SK-N-SH (cell line): ENCODE measurements around a stretch of chr21.

DNA sequence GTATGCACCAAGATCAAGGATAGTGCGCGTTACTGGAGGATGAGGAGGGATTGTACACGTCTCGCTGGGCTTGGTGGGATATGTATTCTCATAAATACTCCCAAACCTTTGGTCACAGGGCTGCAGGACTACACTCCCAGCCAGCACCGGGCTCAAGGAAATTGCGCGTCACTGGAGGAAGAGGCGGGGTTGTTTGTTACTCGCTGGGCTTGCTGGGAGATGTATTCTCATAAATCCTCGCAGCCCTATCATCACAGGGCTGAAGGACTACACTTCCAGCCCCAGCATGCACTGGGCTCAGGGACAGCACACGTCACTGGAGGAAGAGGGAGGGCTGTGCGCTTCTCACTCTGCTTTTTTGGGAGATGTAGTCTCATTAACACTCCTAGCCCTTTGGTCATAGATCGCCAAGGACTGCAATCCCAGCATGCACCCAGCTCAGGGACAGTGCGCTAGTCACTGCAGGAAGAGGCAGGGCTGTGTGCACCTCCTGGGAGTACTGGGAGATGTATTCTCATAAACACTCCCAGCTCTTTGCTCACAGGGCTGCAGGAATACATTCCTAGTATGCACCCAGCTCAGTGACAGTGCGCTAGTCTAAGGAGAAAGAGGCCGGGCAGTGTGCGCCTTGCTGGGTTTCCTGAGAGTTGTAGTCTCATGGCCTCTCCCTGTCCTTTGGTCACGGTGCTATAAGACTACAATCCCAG lies 4151.4 kb upstream of the TPTE start:
- RRBS = no CpG with 5 or more reads among the region's 18 CpGs
CAGE:
- cytosol, long polyA plus RNA = no peak
- long polyA plus RNA = no peak
- nucleus, long polyA plus RNA = no peak

- RRBS = no CpG with 5 or more reads among the region's 30 CpGs
CAGE:
- cytosol, long polyA plus RNA = no peak
- long polyA plus RNA = no peak
- nucleus, long polyA plus RNA = no peak
Observed at GRCh38 chr21:9129585-9130169, 1391.7 kb upstream of the TPTE start.

DNA sequence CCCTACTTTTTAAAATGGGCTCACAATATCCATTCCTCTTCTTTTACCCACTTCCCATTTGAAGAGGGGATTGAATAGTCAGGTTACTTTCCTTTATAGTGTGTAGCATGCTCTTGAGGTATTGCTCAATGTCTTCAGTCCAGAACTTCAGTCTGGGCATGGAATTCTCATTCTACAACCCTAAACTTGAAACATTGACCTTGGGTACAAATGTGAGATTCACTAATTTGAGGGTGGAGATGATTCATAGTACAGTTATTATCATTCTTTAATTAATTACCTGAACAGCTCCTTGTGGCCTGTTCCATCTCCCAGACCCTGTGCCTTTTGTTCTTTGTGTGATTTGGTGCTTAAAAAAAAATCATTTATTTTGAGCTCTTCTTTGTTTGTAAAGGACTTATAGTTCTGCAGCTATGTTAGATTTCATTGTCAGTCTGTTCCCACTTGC lies 75.2 kb upstream of the HSPA13 start:
CAGE:
- cytosol, long polyA plus RNA = no peak
- long polyA plus RNA = no peak
- nucleus, long polyA plus RNA = no peak

DNA sequence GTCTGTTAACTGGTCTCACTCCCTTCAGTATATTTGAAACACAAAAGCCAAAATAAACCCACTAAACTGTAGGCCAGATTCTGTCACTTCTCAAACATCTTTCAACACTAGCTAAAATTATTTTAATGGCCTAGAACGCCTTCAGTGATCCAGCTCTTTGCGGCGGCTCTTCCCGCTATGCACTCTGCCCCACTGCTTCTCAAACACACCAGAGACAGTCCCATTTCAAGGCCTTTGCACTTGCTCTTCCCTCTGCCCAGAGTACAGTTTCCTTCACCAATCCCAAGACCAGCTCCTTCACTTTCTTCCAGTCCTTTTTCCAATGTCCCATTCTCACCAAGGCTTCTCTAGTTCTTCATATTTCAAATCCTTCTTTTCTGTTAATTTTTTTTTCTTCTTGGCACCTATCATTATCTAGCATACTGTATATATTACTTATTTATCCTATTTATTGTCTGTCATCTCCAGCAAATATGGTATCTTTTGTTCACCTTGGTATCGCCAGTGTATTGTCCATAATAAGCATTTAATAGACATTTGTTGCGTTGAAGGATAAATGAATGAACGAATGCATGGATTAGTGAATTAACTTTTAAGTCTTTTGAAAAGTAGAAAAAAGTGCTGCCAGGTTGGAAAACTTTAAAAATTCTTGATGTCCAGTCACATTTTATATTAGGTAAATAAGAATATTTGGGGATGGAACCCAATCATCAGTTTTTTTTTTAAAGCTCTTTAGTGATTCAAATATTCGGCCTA lies 8.9 kb downstream of the SAMSN1 start:
- RRBS = no CpG with 5 or more reads among the region's 8 CpGs
CAGE:
- cytosol, long polyA plus RNA = no peak
- long polyA plus RNA = no peak
- nucleus, long polyA plus RNA = no peak

GRCh38 chr21:14543861-14544643 lies 2.1 kb downstream of the SAMSN1 start:
- RRBS = no CpG with 5 or more reads among the region's 5 CpGs
CAGE:
- cytosol, long polyA plus RNA = no peak
- long polyA plus RNA = no peak
- nucleus, long polyA plus RNA = no peak

- RRBS = no CpG with 5 or more reads among the region's 1 CpG
CAGE:
- cytosol, long polyA plus RNA = no peak
- long polyA plus RNA = no peak
- nucleus, long polyA plus RNA = no peak
Observed at GRCh38 chr21:14602720-14603022, 56.6 kb upstream of the SAMSN1 start.

DNA sequence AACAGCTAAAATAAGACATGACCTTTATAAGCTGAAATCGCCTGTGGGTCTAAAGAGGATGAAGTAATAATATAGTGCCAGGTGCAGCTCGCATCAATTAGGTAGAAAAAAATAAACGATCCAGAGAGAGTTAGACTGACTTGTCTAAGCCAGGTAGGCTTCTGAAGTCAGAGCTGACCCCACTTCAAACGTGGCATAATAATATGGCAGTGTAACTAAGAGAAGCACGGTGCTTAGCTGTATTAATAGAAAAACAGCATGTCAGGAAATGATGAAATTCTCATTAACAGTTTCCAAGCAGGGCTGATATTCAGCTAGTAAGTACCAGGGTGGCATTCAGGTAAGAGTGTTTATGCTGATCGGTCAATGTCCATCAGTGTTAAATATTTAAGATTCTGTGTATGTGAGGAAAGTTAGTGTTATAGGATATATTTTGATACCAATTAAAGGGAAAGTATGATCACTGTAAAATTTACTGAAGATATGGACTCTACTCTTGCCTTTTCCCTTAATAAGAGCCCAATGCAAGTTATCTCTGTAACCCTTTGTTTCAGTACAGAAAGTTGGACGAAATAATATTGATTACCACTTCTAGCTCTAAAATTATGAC lies 145.9 kb upstream of the SAMSN1 start:
- RRBS = no CpG with 5 or more reads among the region's 7 CpGs
CAGE:
- cytosol, long polyA plus RNA = no peak
- long polyA plus RNA = no peak
- nucleus, long polyA plus RNA = no peak

DNA sequence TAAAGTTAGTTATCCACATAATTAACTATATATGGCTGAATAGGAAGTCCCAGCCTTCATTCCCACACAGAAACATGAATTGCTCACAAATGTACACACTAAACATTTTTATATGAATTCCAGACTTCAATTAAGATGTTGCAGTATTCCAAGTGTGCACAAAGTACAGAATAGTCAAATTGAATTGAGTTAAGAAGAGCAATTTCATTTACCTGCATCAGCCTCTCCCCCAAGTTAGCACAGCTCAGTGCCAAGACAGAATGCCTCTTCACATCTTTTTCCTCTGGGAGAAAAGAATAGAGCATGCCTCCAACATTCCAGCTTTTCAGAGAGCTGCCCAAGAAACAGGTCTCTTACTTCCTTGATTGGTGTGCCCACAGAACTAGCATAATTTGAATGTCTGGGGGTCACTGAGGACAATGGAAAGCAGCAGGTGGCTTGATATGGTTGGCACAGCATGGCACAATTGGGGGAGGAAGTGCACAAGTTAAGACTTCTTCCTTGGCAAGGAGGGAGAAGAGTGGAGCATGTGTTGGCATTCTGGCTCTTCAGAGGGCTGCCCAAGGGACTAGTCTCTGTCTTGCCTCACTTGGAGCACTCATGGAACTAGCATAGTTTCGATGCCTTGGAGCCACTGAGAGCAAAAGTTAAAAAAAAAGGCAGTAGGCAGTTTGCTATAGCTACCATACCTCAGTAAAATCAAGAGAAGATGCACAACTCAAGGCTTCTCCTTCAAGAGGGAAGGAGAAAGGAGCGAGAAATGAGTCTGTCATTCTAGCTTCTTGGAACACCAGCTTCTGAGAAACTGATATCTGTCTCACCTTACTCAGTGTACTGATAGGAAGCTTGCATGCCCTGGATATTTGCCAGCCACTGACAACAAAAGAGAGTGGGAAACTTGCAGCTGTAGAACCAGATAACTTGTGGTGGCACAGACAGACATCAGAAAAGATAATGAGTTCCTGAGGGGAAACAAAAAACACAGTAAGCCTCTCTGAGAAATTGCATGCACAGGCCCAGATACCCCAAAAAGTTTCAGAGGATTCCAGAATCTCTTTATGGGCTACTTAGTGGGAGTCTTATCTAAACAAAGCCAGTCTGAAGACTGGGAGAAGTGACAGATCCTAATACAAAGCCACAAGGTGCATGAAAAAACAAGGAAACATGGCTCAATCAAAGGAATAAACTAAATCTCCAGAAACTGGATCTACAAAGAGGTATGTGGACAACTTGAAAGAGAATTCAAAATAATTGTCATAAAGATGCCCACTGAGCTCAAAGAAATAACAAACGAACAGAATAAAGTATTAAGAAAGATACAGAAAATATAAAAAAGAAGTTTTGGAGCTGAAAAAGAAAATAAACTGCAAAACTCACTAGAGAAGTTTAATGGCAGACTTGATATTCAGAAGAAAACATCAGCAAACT lies 207.5 kb upstream of the SAMSN1 start:
- RRBS = no CpG with 5 or more reads among the region's 3 CpGs
CAGE:
- cytosol, long polyA plus RNA = no peak
- long polyA plus RNA = no peak
- nucleus, long polyA plus RNA = no peak

GRCh38 chr21:14918349-14918936 lies 146.4 kb downstream of the NRIP1 start:
- RRBS = no CpG with 5 or more reads among the region's 7 CpGs
CAGE:
- cytosol, long polyA plus RNA = no peak
- long polyA plus RNA = no peak
- nucleus, long polyA plus RNA = no peak

GRCh38 chr21:14965706-14966854 lies 98.7 kb downstream of the NRIP1 start:
- RRBS = no CpG with 5 or more reads among the region's 9 CpGs
CAGE:
- cytosol, long polyA plus RNA = no peak
- long polyA plus RNA = no peak
- nucleus, long polyA plus RNA = no peak

DNA sequence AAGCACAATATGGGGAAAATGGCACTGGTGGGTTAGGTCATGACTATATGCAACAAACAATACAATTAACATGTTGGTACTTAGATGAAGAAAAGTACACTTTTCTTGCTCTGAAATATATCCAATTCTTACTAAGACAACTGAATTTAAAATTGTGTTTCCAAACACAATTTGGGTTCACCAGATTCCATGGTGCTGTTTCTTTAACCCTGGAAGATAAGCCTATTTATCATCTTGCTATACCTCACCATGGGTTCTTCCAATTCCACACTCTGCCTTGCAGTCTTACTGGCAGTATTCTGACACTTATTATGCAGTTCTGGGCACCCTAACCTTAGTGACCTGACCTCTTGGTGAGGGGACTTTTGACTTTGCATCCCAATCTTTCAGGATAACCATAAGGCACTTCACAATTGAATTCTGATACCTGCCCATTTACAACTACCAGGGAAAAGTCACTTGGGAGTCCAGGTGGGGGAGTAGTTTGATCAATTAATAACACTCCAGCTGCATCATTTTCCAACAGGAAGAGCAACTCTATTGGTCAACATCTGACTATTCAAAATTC lies 177.1 kb upstream of the NRIP1 start:
CAGE:
- cytosol, long polyA plus RNA = no peak
- long polyA plus RNA = no peak
- nucleus, long polyA plus RNA = no peak

- RRBS = no CpG with 5 or more reads among the region's 7 CpGs
CAGE:
- cytosol, long polyA plus RNA = no peak
- long polyA plus RNA = no peak
- nucleus, long polyA plus RNA = no peak
Observed at GRCh38 chr21:15513935-15514681, 215.7 kb upstream of the USP25 start.

DNA sequence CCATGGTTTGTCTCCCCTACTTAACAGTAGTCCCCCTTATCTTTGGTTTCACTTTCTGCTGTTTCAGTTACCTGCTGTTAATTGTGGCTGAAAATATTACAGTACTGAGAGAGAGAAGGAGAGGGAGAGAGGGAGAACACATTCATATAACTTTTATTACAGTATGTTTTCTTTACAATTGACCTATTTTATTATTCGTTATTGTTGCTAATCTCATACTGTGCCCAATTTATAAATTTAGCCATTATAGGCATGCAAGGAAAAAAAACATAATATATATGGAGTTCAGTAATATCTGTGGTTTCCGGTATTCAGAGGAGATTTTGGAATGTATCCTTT lies 67.9 kb downstream of the USP25 start:
- RRBS = no CpG with 5 or more reads among the region's 2 CpGs
CAGE:
- cytosol, long polyA plus RNA = no peak
- long polyA plus RNA = no peak
- nucleus, long polyA plus RNA = no peak

DNA sequence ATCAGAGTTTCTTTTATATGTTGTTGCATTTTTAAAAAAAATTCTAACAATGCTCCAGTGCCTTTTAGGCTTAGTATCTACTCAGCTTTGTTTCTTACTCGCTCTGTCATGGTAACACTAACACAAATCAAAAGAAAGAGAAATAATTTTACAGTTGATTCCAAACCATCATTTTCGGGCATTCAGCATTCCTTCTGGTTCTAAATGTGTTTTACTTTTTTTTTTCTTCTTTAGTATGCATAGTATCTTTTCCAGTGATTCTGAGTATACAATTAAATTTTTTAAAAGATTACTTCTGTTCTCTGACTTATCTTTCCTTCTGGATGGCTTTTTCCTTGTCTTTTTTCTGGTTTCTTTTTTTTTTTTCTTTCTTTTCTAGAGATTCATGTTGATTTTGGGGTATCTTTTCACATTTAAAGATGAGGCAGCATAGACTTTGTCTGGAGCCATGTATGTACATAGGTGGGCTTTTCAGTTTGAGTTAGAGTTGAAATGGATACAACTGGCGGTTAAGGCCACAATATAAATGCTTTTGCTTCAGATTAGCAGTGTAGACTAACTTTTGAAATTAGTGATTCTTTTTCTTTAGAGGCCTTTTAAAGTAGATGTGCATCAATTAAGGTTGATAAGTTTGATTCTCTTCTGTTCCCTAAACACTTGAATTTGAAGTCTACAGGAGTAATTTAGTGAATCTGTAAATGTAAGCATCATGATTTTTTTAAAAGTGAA lies 76.5 kb downstream of the USP25 start:
- RRBS = no CpG with 5 or more reads among the region's 3 CpGs
CAGE:
- cytosol, long polyA plus RNA = no peak
- long polyA plus RNA = no peak
- nucleus, long polyA plus RNA = no peak

- RRBS = no CpG with 5 or more reads among the region's 9 CpGs
CAGE:
- cytosol, long polyA plus RNA = no peak
- long polyA plus RNA = no peak
- nucleus, long polyA plus RNA = no peak
Observed at GRCh38 chr21:15831070-15832019, 101.6 kb downstream of the USP25 start.

DNA sequence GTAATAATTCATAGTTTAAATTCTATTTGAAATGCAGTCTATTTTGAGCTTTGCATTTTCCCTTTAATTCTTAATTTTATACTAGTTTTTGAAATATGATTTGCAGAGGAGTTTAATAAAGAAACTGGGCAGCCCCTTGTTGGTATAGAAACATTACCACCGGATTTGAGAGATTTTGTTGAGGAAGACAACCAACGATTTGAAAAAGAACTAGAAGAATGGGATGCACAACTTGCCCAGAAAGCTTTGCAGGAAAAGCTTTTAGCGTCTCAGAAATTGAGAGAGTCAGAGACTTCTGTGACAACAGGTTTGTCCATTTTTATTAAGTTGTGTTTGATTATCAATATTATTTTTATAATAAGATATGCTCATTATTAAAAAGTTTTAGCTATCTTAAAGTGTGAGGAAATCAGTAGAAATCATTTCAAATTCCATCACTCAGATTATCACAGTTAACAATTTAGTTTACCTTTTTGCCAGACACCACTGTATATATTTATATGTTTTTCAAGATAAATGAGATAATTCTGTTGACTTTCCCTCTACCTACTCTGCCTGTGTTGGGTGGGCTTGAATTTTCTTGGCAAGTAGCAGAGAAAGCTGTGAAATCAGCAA lies 103.6 kb downstream of the USP25 start:
- RRBS = no CpG with 5 or more reads among the region's 3 CpGs
CAGE:
- cytosol, long polyA plus RNA = no peak
- long polyA plus RNA = no peak
- nucleus, long polyA plus RNA = no peak

- RRBS = no CpG with 5 or more reads among the region's 11 CpGs
CAGE:
- cytosol, long polyA plus RNA = no peak
- long polyA plus RNA = no peak
- nucleus, long polyA plus RNA = no peak
Observed at GRCh38 chr21:16070908-16071681, 341.3 kb downstream of the USP25 start.

DNA sequence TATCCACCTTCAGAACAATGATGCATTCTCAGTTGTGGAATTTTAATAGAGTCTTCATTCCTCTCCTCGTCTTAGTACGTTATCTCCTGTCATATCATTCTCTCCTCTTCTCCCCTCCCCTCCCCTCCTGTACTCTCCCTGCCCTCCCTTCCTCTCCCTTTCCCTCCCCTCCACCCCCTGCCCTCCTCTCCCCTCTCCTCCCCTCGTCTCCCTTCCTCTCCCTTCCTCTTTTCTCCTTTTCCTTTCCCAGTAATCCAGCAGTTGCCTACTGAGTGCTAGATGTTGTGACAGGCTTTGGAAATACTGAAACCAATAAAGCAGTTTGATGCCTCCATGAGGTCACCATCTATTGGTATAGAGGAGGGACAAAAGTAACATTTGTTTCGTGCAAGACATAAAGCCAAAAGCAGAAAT lies 453.9 kb downstream of the USP25 start:
- RRBS = no CpG with 5 or more reads among the region's 4 CpGs
CAGE:
- cytosol, long polyA plus RNA = no peak
- long polyA plus RNA = no peak
- nucleus, long polyA plus RNA = no peak

GRCh38 chr21:16211607-16212432 lies 482.0 kb downstream of the USP25 start:
- RRBS = no CpG with 5 or more reads among the region's 7 CpGs
CAGE:
- cytosol, long polyA plus RNA = no peak
- long polyA plus RNA = no peak
- nucleus, long polyA plus RNA = no peak

GRCh38 chr21:16258856-16259369 lies 529.1 kb downstream of the USP25 start:
- RRBS = no CpG with 5 or more reads among the region's 5 CpGs
CAGE:
- cytosol, long polyA plus RNA = no peak
- long polyA plus RNA = no peak
- nucleus, long polyA plus RNA = no peak